AG09319 (cell line): ENCODE data around the gene PDZRN4.

DNA sequence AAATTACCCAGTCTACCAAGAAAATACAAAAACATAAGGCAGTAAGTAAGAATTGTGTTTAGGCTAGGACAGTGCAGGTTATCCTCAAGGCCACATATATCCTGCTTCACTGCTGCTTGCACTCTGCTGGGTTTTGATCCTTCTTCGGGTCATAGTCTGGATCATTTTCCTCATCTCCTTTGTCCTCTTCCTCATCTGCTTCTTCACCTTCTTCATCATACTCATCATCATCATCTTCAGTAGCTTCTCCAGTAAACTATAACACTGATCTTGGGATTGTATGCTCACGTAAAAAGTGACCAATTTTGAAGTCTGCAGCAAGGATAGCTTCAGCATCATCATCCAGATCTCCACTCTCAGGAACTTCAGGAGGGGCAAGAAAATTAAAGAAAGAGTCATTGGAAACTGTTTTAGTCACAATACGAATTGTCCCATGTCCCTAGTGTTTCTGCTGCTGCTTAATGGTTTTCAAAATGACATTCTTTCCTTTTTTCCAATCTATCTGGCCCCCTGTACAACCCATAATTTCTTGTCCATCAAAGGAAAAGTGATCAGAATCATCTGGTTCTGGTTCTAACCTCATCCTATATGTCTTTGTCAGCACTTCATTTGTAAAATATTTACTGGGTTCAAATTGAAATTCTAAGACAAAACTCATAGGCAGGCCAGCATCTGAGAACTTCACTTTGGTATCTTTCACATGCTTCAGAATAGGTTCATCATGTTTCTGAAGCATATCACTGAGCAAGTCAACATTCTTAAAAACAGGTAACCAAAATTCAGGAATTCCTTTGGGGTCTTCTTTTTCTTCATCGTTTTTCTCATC lies 29.2 kb downstream of the YARS2 start:
- RRBS = no CpG with 5 or more reads among the region's 4 CpGs

GRCh38 chr12:32809825-32810428 lies 54.2 kb upstream of the YARS2 start:
- RRBS = no CpG with 5 or more reads among the region's 3 CpGs

GRCh38 chr12:32877397-32878348 lies 18.9 kb downstream of the PKP2 start:
- RRBS = no CpG with 5 or more reads among the region's 28 CpGs

GRCh38 chr12:32987237-32987580 lies 90.6 kb upstream of the PKP2 start:
- RRBS = no CpG with 5 or more reads among the region's 4 CpGs

- RRBS = no CpG with 5 or more reads among the region's 4 CpGs
Measured at GRCh38 chr12:34032412-34033177, 10.3 kb downstream of the ALG10 start.

DNA sequence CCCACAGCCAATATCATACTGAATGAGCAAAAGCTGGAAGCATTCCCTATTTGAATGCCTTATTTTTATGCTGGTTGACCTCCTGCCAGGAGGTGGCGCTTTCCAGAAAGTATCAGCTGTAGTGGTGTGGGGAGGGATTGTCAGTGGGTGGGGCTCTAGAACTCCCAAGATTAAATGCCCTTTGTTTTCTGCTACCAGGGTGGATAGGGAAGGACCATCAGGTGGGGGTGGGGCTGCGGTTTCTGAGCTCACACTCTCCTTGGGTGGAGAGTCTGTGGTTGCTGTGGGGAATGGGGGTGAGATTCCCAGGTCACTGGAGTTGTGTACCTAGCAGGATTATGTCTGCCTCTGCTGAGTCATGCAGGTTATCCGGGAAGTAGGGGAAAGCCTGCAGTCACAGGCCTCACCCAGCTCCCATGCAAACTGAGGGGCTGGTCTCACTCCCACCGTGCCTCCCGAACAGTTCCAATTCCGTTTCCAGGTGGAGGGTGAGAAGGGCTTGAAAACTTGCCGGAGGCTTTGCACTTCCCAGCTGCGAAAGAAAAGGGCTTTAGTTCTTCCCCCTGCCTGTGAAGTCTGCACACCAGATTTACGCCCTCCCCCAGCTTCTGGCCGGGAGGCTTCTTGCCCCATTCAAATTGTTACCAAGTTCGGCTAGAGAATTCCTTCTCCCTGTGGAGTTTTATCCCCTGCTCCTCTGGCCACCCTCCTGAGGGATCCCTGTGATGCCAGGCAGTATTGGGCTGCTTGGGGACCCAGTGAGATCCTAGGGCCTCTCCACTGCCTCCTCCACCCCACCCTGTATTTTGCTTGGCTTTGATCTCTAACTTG lies 68.4 kb downstream of the ALG10B start:
- RRBS = no CpG with 5 or more reads among the region's 11 CpGs

- RRBS = no CpG with 5 or more reads among the region's 4 CpGs
Measured at GRCh38 chr12:39406556-39407430, 36.1 kb downstream of the KIF21A start.

GRCh38 chr12:39424184-39424756 lies 18.6 kb downstream of the KIF21A start:
- RRBS = no CpG with 5 or more reads among the region's 2 CpGs

DNA sequence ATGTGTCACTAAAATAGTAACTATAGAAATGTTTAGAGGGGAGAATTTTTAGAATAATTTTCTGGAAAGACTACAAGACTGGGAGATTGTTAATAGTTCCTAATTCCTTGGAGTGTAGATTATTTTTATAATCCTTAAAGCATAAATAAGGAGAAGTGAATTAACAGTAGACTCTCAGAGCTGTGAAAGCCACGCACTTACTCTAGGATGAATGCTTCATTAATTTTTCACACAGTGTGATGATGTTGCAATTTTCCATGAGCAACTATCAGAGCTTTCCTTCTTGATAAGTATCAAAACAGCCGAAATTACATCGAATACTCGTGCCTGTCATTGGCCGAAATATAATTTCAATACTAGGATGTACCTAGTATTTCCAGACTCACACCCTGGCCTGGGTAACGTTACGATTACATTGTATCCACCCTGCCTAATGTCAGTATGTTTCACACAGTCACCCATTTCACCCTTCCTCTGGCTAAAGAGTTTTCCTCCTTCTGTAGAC lies 1.1 kb downstream of the KIF21A start:
- RRBS = no CpG with 5 or more reads among the region's 7 CpGs

- RRBS = no CpG with 5 or more reads among the region's 1 CpG
Measured at GRCh38 chr12:39617843-39618363, 1.7 kb downstream of the ABCD2 start.

DNA sequence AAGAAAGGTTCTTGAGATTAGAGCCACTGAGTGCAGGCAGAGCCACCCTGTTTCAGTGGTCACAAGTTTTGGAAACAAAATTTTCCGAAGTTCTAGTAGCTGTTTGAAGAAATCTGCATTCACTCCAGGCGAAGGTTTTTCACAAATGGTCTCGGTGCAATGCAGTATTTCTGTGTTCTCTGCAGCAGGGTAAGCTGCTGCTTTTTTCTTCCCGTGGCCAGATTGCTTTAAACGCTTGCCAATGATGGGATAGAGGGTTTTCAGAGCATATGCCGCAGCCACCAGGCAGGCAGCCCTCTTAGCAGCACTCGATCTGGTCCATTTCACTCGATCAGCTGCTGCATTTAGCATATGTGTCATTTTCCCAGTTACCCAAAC lies 358 bp downstream of the ABCD2 start:
- RRBS = no CpG with 5 or more reads among the region's 8 CpGs

DNA sequence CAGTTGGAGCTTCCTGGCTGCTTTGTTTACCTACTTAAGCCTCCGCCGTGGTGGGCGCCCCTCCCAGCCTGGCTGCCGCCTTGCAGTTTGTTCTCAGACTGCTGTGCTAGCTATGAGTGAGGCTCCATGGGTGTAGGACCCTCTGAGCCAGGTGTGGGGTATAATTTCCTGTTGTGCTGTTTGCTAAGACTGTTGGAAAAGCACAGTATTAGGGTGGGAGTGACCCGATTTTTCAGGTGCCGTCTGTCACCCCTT lies 43.6 kb downstream of the C12orf40 start:
- RRBS = no CpG with 5 or more reads among the region's 6 CpGs

DNA sequence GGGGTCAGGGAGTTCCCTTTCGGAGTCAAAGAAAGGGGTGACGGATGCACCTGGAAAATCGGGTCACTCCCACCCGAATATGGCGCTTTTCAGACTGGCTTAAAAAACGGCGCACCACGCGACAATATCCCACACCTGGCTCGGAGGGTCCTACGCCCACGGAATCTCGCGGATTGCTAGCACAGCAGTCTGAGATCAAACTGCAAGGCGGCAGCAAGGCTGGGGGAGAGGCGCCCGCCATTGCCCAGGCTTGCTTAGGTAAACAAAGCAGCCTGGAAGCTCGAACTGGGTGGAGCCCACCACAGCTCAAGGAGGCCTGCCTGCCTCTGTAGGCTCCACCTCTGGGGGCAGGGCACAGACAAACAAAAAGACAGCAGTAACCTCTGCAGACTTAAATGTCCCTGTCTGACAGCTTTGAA lies 127.4 kb downstream of the SLC2A13 start:
- RRBS = no CpG with 5 or more reads among the region's 18 CpGs

DNA sequence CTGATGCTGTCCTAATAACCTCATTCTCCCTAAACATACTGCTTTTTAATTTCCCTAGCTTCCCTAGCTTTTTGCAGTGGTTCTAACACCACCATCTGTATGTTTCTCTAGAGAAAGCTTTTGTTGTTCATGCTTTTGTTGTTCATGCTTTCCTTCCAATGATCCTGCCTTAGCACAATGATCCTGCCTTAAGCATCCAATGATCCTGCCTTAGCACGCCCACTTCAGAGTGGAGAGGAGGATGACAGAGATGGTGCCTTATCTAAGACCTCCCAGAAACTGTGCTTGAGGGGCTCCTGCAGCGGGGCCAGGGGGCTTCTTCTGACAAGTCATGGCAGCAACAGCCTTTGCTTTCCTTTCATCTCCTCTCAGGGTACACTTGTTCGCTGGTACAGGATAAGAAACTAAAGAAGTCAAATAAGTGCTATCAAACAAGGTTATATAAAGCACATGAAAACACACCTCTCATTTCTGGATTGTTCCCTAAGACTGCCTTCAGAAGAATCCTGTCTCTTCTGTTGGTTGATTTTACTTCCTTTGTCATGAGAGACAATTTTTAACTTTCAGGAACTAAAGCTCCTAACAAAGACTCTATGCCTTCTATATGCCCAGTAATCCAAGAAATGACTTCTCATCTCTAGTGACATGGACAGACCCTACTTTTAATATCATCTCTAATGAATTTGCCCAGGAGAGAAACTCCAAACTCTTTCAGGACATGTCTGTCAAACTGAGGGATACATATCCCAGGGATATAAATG lies 82.6 kb downstream of the SLC2A13 start:
- RRBS = no CpG with 5 or more reads among the region's 3 CpGs

DNA sequence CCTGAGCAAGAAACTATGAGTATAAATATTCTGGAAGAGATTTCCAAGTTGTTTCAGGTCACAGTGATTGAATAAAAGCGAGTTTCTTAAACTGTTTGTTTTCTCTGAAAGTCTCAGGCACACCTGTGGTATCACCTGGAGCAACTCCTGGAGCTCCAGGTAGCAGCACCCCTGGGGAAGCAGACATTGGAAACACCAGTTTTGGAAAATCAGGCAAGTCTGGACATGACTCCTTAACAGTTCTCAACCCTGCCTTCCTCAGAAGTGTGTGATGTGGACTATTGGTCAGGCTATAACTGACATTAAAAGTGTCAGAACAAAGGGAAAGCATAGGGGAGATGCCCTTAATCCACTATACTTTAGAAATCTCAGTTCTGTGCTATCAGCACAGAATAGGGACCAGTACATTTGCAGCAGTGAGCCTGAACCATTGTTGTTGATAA lies 217.6 kb upstream of the CNTN1 start:
- RRBS = no CpG with 5 or more reads among the region's 1 CpG

GRCh38 chr12:41187906-41189052 lies at the start of gene PDZRN4:
TSS of gene PDZRN4 (plus strand) at chr12:41188320.
- RRBS = 1% methylated on average over 4 of the region's 104 CpGs

DNA sequence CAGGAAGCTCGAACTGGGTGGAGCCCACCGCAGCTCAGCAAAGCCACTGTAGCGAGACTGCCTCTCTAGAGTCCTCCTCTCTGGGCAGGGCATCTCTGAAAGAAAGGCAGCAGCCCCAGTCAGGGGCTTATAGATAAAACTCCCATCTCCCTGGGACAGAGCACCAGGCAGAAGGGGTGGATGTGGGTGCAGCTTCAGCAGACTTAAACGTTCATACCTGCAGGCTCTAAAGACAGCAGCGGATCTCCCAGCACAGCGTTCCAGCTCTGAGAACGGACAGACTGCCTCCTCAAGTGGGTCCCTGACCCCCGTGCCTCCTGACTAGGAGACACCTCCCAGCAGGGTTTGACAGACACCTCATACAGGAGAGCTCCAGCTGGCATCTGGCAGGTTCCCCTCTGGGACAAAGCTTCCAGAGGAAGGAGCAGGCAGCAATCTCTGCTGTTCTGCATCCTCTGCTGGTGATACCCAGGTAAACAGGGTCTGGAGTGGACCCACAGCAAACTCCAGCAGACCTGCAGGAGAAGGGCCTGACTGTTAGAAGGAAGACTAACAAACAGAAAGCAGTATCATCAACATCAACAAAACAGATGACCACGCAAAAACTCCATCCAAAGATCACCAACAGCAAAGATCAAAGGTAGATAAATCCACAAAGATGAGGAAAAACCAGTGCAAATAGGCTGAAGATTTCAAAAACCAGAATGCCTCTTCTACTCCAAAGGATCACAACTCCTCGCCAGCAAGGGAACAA lies 92.7 kb downstream of the PDZRN4 start:
- RRBS = no CpG with 5 or more reads among the region's 10 CpGs

DNA sequence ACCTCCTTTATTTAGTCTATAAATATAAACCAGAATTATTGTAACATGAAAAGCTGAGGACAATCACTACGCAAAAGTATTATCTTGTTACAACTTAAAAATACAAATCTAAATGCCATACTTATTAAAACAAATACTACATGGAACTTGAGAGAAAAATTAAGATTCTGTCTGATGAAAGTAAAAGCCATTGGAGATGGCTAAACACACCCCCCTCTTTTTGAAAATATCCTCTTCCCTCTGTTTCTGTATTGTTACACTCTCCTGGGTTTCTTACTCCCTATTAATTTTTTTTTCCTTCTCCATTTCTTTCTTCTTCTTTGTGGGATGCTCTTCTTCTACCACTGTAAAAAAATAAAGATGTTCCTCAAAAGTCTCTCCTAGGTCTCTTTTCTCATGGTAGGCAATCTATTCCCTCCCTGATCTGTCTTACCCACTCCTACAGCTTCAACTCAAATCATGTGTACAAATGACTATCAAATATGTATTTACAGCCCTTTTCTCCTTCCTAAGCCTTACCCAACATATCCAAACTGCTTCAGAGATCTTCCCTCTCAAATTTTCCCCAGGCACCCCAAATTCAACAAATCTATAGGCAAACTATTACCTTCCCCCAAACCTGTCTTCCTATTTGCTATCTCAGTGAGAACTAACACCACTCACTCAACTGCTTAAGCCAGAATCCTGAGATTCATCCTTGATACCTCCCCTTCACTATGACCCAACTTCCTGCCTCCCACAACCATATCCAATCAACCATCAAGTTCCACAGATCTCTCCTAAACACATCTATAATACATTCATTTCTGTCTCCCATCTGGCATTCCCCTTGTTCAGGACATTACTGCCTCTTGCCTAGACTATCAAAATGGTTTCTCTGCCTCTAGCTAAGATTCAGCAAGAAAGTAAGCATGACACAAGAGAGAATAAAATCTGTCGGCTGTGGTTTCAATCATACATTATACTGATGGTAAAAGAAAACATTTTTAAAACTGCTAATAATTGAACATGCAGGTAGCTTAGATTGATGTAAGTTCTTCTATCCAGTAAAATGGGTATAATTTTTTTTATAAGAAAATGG lies 21.5 kb downstream of the YAF2 start:
- RRBS = no CpG with 5 or more reads among the region's 2 CpGs